ENCODE measurements around the genes WNT5B and DCP1B.

DNA sequence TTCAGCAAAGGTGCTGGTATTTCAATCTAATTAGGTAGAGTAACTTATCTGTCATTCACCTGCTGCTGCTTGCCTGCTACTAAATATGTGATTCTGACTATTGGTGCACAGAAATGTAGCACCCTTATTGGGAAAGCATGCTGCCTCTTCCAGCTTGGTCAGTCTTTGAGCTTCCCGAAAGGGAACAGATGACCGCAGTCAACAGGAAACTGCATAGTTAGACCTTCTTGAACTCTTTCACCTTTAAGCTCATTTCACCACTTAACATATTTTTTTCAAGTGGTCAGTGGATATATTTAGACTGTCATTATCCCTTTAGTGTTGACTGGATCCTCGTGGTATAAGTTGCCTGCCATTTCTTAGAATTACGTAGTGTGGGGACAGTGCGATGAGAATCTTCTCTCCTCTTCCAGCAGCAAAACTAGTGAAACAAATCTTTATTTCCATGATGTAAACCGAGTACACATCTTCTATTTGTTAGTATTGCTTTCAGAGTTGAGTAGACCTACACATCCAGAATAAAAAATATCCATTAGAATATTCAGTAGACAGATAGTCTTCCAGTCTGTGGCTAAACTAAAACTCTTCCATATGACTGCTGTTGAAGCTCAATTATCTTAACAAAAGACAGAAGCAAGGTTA, 224.8 kb downstream of the FBXL14 start:
- PRO-cap: no peak

- PRO-cap: no peak
Measured at GRCh38 chr12:1488705-1489569, 105.4 kb downstream of the FBXL14 start.

- PRO-cap: no peak
Measured at GRCh38 chr12:1592966-1593223, 1.5 kb downstream of the FBXL14 start.

DNA sequence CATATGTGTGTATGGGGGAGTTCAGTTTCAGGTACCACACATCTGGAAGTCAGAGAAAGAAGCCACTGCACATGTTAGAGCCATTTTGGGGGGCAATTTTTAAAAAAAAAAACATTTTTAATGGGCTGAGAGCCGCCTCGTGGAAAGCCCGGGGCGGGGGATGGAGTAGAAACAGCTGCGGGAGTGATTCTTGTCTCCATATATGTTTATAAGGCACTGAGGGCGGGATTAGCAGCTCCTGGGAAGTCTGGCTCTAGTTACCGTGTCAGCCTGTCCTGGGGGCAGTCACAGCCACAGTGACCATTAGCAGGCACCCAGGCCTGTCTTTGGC, at the start of gene WNT5B:
WNT5B (plus strand) TSS at position 284 of the 331 bp plus-strand sequence.
- PRO-cap: no peak

DNA sequence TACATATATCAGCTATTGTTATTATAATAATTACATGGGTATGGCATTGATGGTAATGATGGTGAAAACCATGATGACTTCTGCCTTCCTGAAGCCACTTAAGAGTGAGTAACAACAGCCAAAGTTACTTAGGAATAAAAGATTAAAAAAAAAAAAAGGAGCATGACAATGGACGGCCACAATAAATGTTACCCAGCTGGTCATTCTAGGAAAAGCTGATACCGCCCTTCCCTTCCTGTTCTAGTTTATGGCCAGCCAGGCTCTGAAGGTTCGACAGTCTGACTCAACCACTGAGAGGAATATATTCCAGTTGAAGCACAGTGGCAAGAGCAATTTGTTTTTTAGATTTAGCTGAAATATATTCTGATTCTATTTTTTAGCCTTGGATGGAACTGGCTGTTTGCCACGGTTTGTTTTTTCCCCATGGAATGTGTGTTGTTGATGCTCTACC, 9.8 kb upstream of the ADIPOR2 start:
- PRO-cap: unidirectional peak, plus-strand start at position 273 of the sequence; unidirectional peak, plus-strand start at position 309 of the sequence

DNA sequence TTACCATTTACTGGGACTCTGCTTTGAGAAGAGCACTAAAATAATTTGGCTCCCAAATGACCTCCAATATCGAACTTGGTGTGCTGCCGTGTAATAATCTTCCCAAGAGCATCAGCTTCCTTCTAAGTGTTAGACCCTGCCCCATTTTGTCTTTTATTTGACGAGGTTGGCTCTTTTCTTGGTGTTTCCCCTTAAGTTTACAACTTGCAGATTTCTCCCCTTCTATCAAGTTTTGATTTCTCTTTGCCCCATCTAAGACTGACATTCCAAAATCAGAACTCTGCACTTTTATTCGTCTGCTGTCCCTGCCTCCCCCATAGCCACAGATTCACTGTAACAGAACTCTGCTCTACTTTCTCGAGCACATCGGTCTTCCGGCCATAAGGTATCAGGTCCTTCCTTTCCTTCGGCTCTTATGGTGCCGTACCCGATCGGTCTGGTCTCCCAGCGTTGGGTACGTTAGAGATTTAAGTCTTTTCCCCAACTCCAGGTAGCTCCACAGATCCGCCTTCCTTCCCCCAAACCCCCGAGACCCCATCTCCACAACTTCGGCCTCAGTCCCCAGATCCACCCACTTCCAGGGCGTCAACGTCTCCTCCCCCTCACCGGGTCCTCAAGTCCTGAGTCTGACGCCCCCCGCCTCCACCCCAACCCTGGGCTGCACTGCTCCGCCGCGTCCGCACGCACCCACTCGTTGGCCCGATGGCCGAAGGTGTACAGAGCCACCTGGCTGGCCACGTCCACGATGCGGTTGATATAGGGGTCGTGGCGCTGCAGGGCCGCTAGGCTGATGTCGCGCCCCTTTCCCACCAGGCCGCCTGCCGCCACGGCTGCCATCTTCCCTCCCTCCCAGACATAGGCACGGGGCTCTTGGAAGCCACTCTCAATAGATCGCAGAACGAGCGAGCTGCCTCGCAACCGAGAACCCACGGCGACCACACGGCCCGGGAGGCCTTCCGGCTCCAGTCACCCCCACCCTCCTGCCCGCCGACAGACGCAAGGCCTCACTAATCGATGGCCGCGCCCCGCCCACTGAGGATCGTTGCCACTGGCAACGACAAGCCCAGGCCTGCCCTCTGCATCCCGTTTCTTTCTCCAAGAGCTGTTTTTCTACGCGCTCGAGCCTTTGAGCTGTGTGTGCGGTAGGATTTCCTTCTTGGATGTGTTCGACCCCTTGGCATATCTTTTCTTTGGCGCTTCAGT, at the start of gene DCP1B:
DCP1B (minus strand) TSS at position 863 of the 1,203 bp plus-strand sequence.
- PRO-cap: unidirectional peak, minus-strand start at position 857 of the sequence; unidirectional peak, minus-strand start at position 982 of the sequence

DNA sequence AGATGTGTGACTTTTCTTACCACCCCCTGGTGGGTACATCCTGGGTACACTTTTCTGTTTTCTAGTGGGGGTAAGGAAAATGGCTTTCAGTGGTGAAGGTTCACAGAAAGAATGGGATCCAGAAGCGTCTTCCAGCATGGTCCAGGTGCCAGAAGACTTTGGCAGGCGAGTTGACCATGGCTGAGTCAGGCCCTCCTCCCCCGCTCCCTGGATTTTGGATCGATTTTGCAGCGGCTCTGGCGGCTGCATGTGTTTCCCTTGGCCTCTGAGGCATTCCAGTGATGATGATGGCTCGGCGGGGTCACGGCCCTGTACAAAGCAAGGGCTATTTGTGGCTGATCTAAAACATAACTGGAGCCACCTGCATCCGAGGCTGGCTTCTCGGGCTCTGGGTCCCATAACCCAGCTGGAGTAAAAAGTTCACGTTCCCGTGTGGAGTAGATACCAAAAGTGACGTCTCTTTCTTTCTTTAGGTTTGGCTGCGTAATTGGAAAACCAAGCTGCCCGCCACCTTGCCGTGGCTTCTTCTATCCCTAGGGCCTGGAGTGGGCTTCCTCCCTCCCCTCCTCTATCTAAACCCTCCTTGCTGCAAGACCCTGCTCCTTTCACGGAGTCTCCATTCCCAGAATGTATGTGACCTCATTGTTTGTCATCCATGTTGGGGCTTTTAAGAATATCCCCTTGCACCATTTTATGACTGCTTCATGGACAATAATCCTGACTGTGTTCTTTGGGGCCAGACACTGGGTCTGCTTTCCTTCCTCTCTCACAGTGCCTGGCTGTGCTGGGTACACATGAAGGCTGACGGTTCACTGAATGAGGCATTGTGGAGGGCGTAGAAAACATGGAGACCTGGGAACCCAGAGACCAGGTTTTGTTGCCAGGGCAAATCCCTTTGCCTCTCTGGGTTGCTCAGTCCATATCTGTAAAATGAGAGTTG, 111.0 kb downstream of the CACNA1C start:
- PRO-cap: no peak

GRCh38 chr12:2267584-2268110, 214.9 kb downstream of the CACNA1C start:
- PRO-cap: no peak

GRCh38 chr12:2302324-2302492, 249.4 kb downstream of the CACNA1C start:
- PRO-cap: no peak

DNA sequence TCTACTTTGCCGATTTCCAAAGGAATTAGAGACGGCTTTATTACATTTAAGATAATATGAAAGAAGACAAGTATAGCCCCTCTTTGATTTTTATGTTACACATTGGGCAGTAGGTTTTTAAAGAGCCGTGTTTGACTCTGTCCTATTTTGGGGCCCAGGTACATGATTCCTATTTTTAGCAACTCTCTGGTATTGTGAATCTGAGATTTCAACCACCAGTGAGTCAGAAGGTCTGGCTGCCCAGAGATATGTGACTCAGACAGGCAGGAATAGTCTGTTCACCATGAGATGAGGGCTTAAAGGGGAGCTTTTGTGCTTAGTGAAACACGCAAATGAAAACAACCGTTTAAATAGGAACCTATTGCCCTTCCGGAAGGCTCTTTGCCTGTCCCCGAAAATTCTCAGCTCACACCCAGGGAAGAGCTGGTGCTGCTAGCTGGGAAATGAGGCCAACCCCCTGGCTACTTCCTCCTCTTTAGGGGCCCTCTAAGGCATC, 283.5 kb downstream of the CACNA1C start:
- PRO-cap: no peak

DNA sequence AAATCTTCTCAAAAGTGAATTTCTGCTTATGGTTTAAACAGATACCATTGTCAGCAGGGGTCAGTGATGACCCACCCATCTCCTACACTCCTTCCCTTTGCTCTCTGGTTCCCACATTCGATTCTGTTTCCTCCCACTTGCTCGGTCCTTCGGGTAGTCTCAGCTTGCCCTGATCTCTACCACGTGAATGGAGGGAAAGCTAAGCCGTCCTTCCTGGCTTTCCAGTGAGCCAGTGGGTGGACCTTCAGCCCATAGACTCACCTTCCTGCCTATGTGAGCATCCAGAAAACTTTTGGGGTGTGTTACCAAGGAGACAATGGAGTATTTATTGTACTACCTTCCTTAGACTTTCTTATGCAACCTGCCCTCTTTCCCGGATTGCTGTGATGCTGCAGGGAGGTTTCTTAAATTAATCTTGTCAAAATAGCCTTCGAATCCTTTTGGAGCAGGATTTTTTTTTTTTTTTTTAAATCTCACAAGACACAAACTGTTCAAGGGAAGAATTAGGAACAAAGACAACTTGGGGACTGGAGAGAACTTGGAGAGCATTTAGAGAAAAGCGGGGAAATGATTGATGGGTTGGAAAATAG, 306.4 kb downstream of the CACNA1C start:
- PRO-cap: no peak

DNA sequence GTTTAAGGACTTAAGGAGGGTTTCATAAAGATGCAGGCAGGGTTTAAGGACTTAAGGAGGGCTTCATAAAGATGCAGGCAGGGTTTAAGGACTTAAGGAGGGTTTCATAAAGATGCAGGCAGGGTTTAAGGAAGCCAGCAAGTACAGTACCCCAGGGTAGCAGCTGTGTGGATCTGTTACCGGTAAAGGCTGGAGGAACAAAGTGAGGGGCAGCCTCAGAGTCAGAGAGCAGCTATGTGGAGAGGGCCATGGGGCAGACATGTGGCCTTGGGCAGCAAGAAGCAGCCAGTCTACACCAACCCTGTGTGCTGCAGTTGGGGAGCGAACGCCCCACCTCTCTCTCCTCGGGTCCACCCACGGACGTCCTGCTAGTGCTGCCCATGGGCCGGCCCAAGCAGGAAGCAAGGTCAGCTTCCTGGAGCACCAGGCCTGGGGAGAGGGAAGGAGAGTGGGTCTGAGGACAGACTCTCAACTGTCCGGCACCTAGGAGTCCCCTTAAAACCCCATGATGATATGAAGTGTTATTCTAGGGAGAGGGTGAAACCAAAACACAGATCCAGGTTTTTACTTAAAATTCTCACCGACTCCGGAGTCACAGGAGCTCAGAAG, 254.9 kb upstream of the FKBP4 start:
- PRO-cap: unidirectional peak, plus-strand start at position 432 of the sequence

DNA sequence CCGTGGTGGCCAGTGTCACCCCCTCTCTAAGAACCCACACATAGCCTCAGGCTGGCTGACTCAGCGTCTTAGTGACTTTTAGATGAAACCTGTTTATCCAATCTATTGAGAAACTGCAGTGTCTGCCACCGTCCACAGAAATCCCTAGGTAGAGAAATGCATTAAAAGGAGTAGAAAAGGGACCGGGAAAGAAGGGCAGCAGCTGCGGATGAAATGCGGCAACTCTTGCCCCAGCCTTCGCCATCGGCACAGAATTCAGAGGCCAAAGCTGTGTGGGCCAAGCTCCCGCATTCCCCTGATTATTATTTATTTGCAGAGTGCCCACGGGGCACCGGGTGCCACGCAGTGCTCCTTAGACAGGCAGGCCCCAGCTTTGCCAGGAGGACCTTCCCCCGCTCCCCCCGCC, 170.1 kb upstream of the FKBP4 start:
- PRO-cap: no peak

GRCh38 chr12:2792538-2793209, 2.1 kb upstream of the FKBP4 start:
- PRO-cap: no peak

- PRO-cap: bidirectional peak, plus-strand start at chr12:2796567, minus-strand start at chr12:2796304
Measured at GRCh38 chr12:2796222-2796916, 1.6 kb downstream of the FKBP4 start.

DNA sequence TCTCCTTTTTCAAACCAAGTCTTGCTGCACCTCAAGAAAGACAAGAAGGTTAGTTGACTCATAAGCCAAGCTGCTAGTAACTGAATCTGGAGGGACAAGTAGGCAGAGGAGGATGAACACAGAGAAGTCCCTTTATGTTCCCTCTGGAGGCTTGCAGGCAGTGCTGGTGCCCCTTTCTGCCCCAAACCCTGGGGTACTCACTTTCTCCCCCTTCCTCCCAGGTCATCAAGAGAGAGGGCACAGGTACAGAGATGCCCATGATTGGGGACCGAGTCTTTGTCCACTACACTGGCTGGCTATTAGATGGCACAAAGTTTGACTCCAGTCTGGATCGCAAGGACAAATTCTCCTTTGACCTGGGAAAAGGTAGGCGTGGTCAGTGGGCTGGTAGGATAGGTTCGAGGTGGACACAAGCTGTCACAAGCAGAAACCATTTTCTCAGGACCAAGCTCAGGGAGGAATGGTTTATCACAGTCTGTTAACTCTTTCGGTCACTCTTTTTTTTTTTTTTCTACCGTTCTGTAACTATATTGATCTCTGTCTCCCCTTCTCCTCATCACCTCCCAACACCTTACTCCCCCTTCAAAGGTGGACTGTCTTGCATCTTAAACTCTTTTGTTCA, 2.3 kb downstream of the FKBP4 start:
- PRO-cap: no peak

- PRO-cap: no peak
Measured at GRCh38 chr12:2858301-2858866, 1.5 kb upstream of the TEX52 start.

- PRO-cap: no peak
Measured at GRCh38 chr12:3003581-3004242, 44.5 kb downstream of the TEAD4 start.

DNA sequence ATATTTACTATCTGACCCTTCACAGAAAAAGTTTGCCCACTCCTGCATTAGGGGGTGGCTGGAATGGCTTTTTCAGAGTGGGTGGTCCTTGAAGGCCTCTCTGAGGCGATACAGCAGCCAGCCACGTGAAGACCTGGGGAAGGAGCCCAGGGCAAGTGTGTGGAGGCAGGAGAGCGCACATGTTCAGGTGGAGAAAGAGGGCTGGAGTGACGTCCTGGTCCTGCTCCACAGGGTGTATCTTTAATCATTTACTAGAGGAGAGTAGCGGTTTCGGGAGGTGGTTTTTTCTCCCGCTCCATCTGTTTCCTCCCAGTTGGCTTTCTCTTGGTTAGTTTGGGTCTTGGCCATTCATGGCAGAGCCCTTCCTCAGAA, 27.7 kb upstream of the TSPAN9 start:
- PRO-cap: no peak

GRCh38 chr12:3130028-3130486, 52.9 kb downstream of the TSPAN9 start:
- PRO-cap: no peak